Astrocyte (in vitro differentiated cells and primary cell): ENCODE measurements around a stretch of chr11.

GRCh38 chr11:114147936-114148515 is 88.5 kb downstream of the ZBTB16 start:
- PRO-cap, result no peak
- RRBS, 2 experiments, result no CpG with 5 or more reads among the region's 5 CpGs

- PRO-cap, result no peak
- RRBS, 2 experiments, result no CpG with 5 or more reads among the region's 9 CpGs
Measured at GRCh38 chr11:114173772-114174484, 114.4 kb downstream of the ZBTB16 start.

- PRO-cap, result no peak
- RRBS, 2 experiments, result no CpG with 5 or more reads among the region's 5 CpGs
Measured at GRCh38 chr11:114208540-114209051, 87.6 kb upstream of the NNMT start.

- PRO-cap, result no peak
- RRBS, 2 experiments, result no CpG with 5 or more reads among the region's 15 CpGs
Measured at GRCh38 chr11:114209757-114210628, 86.2 kb upstream of the NNMT start.

GRCh38 chr11:114256100-114257049 is 39.8 kb upstream of the NNMT start:
- PRO-cap, result no peak
- RRBS, 2 experiments, result no CpG with 5 or more reads among the region's 23 CpGs

DNA sequence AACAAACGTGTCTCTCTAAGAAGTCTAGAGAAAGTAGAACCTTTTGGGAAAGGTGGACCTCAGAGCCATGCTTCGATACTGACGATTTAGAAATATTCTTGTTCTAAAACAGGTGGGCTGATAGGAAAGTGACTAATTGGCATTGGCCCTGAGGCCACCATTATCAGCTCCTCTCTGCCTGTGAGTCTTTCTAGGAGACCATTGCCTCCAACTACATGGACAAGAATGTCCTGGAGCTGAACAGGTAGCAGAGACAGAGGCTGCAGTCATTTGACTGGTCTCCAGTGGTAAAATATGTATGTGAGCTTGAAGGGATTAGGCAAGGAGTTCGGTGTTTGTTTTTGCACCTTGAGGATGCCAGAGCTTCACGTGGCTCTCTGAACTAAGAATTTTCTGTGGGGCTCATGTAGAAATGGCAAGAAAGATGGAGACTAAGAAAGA is 22.0 kb upstream of the NNMT start:
- PRO-cap, result no peak
- RRBS, 2 experiments, result no CpG with 5 or more reads among the region's 5 CpGs

DNA sequence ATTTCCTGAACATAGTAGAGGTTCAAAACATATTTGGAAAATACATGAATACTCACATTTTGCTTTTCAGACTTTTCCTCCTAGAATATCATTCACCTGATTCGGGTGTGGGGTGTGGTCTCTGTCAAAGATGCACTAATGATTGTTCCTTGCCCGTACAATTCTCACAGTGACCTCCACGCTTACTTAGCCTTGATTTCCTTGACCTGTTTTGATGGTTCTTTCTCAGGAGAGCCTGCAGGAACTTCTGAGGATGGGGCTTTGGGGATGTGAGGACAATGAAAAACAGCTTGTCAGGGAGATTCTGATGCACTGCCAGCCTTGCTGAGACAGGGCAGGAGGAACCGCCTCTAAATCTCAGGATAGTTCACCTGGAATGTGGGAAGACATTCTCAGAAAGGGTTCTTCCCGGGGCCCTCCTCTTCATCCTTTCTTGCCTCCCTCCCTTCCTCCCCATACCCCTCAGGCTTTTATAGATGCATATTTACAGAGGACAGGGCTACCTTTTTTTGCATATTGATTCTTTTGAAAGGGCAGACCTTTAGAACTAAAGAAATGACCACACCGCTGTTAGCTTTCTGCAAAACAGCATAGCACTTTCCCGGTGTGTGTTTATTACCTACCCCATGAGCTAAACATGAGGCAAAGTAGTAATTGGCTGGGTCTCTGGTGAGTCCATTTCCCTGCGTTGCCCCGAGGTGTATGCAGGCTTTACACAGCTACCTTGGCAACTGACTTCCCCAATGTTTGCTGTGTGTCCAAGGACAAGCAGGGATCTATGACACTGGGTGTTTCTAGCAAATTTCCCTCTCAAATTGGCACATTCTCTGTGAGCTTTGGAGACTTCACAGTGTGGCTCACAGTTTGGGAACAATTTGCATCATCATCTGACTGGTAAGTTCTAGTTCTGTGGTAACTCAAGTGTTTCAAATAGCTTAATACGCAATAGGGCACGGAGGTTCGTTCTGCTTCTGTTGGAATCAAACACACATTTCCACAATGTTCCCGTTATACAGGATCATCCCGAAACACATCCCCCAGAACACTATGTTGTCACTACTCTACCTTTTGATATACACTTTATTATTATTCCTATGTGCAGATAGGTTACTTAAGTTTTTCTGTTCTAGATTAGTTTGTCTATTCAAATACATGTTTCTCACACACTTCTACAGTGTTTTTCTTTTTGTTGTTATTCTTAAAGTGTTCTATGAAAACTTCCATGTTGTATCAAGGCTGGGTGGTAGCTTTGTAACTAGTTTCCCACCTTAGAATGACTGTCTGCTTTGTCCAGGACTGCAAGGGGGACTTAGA is 12.3 kb downstream of the NNMT start:
- PRO-cap, result no peak
- RRBS, 2 experiments, result no CpG with 5 or more reads among the region's 14 CpGs

- PRO-cap, result no peak
- RRBS, 2 experiments, result no CpG with 5 or more reads among the region's 3 CpGs
Measured at GRCh38 chr11:114594897-114595171, 752 bp downstream of the NXPE4 start.

- PRO-cap, result no peak
- RRBS, 2 experiments, result no CpG with 5 or more reads among the region's 4 CpGs
Measured at GRCh38 chr11:114796975-114797174, 118.5 kb downstream of the NXPE2 start.

DNA sequence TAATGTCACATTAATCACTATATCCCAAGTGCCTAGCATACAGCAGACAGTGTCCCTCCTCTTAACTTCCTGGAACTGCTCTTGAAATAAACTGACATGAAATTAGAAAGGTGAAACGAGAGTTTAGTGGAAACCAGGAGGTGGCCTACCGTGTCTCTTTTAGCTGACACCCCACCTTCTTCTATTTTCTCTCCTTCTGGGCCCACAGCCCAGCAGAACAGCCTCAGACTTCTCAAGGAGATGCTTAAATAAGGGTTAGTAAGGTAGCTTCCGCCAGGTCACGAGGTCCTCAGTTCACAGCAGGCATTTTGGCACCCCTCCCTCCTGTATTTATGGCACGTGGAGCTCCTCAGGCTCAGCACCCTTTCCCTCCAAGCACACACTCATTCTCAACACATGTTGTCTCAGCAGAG is 118.9 kb downstream of the NXPE2 start:
- PRO-cap, result no peak
- RRBS, 2 experiments, result no CpG with 5 or more reads among the region's 5 CpGs

DNA sequence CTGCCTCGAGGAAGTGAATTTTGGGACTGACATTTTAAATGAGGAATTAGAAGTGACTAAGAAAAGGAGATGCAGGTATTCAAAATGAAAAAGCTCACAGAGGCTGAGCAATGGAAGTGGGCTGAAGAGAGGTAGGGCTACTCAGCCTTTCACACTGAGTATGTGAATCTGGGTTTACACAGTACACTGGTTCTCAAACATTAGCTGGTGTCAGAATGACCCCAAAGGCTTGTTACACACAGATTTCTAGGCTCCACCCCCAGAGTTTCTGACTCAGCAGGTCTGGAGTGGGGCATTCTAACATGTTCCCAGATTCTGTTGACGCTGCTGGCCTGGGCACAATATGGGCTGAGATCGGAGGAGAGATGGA is 32.9 kb downstream of the CADM1 start:
- PRO-cap, result no peak
- RRBS, 2 experiments, result no CpG with 5 or more reads among the region's 3 CpGs

- PRO-cap, result no peak
- RRBS, 2 experiments, result no CpG with 5 or more reads among the region's 6 CpGs
Measured at GRCh38 chr11:115523496-115523933, 19.3 kb upstream of the CADM1 start.

DNA sequence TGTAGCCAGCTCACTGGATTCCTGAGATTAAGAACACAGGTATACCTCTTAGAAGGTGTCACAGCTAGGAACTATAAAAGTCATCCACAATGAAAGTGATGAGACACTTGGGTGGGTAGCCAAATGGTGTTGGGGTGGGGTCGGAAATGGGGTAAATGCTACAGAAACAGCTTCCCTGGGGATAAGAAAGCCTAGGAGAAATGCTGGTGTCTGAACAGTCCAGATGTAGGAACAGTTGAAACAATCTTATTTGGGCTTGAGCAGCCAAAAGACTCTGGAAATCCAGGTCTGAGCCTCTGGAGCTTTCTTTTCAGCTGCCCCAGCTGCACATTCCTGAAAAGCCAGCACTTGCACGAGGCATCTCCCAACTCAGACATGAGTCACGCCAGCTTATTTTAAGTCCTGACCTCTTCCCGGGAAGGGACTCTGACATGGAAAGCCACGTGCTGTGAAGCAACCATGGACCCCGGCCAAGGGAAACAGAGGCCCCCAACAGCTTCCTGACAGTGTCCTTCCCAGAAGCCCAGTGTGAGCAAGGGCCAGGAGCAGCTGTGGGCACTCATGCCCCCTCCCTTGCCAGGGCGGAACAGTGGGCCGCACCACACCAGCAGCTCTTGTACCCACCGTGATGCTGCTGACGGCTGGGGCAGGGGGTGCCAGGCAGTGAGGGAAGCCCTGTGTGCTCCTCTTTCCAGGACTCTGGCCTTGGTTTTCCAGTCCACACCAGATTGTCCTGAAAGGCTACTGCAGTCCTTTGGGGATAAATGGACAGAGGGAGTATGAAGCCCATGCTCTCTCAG is 118.7 kb upstream of the CADM1 start:
- PRO-cap, result unidirectional peak, plus-strand start at position 429 of the sequence
- RRBS, 2 experiments, result 5 to 10% methylated on average over 3 of the region's 10 CpGs

- PRO-cap, result no peak
- RRBS, 2 experiments, result 17 to 44% methylated on average over 4 to 6 of the region's 11 CpGs
Measured at GRCh38 chr11:115717082-115717641, 212.9 kb upstream of the CADM1 start.

- PRO-cap, result no peak
- RRBS, 2 experiments, result no CpG with 5 or more reads among the region's 3 CpGs
Measured at GRCh38 chr11:116195355-116195693, 577.5 kb downstream of the BUD13 start.

DNA sequence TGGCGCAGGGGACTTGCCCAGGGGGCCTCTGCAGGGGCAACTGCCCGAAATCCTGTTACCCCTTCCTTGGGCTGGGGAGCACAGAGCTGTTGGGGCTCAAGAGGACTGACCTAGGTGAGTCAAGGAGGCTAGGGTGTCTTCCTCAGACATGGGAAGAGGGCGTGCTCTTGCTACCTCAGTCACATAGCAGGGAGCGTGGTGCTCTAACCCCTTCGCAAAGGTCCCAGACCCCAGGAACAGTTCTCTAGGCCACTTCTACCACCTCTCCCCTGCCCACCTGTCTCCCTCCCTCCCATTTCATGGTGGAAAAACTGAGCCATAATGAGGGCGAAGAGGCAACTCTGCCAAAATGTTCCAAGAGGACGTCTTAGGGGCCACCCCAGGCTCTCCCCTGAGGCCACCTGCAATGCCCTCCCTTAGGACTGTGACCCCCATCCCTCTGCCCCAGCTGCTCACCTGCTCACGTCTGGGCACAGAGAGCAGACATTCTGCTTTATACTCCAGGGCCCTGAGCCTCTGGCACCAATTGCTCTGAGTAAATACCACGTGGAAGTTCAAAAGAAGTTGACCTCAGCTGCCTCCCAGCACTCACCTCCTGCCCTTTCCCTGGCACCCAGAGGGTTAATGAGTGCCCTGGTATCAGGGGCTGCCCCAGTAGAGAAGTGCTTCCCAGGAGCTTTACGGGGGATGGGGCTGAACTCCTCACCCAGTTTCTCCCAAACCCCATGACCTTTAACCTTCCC is 416 bp upstream of the APOA5 start:
- PRO-cap, result no peak
- RRBS, 2 experiments, result no CpG with 5 or more reads among the region's 10 CpGs

GRCh38 chr11:116806375-116806792 is 14.7 kb upstream of the APOA5 start:
- PRO-cap, result no peak
- RRBS, 2 experiments, result no CpG with 5 or more reads among the region's 6 CpGs

DNA sequence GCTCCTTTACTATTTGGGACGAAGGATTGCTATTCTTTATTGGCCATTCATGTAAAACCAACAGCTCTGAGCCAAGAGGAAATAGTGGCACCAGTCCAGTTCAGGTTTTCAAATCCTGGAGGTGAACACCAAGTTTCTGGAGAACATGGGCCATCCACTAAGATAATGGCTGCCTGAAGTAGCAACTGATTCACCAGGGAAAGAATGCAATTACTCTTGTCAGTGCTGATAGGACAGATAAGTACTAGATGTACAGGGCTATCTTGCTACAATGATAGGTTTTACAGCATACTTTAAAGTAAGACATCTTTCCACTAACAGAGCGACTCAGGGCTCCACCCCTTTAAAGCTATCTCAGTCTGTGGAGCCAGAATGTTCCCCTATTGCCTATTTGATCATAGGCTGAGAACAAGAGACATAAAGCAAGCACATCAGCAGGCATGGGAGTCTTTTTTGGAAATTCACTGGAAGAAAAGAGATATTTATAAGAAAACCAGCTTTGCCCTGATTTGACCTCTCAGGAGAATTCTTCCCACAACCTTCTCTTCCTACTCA is 36.9 kb upstream of the APOA1 start:
- PRO-cap, result no peak
- RRBS, 2 experiments, result no CpG with 5 or more reads among the region's 2 CpGs

GRCh38 chr11:116900120-116900937 is 62.9 kb upstream of the APOA1 start:
- PRO-cap, result no peak
- RRBS, 2 experiments, result no CpG with 5 or more reads among the region's 6 CpGs

- PRO-cap, result no peak
- RRBS, 2 experiments, result no CpG with 5 or more reads among the region's 10 CpGs
Measured at GRCh38 chr11:116924728-116925597, 87.5 kb upstream of the APOA1 start.